NALM6 (cell line): ENCODE measurements around the gene FKBP14.

- PRO-cap = no peak
These were observed 6.5 kb upstream of the CREB5 start for GRCh38 chr7:28405889-28406175.

DNA sequence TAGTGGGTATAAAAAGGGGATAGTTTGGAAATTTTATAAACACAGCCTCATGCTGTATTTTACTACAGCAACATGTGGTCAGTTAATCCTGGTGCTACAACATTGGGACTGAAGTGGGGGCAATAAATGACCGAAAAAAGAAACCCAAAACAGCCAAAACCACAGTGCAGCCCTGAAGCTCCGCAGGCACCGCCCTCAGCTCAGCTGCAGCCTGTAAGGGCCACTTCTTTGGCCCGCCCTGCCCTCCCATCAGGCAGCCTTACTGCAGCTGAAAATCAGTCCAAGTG lies 104.0 kb downstream of the CREB5 start:
- PRO-cap = no peak

DNA sequence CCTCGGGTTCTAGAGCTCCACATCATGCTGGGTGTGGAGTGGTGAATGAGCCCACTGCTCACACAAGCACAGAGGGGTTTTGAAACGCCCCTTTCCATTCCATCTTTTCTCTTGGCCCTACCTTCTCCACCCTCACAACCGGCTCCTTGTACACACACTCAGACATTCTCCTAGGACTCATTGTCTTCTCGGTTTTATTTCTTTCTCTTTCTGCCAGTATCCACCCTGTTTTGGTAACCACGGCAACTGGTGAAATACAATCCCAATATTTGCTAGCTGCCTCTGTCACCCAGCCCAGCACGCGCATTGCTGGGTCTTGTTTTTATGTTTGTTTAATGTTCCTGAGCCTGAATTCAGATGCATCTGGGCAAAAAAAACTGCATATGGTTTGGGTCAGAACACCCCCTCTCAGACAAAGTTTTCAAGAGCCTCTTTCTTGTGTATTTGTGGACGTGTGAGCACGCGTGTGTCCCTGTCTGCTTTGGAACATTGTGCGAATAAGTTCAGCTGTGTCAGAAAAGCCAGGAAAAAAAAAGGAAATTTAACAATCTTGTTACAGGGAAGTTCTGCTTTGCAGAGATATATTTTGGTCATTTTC lies 226.0 kb downstream of the TRIL start:
- PRO-cap = no peak

DNA sequence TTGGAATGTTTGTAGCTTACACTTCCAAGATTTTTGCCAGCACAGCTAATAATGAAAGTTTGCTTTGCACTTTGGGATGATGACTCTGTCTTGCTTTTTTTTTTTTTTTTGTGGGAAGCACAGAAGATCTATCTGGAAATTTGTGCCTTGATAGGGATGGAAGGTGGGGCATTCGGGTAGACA lies 225.6 kb downstream of the TRIL start:
- PRO-cap = no peak

GRCh38 chr7:28957029-28957409 lies 1.1 kb downstream of the TRIL start:
- PRO-cap = no peak

GRCh38 chr7:29091096-29091571 lies 55.2 kb downstream of the CPVL start:
- PRO-cap = no peak

DNA sequence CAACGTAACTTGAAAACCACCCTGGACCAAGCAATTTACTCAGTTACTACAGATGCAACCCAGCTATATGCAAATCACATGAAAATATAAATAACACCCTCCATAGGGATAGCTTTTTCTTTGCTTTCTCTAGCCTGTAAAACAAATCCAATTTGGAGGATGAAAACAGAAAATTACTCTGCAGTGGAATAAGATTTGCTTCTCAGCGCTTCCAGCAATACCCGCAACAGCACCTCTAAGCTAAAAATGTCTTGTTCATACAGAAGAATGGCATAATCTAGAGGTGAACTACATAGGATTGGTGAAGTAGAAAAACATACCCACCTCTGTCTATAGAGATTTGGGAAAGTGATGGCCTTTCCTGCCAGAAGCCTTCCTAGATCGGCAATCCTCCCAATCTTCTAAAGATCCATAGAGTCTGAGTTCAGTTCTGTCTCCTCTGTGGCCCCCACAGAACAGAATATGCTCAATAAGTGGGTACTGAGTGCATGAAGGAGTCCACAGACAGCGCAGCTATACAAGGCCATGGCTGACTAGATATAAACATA lies 34.5 kb downstream of the CPVL start:
- PRO-cap = no peak

DNA sequence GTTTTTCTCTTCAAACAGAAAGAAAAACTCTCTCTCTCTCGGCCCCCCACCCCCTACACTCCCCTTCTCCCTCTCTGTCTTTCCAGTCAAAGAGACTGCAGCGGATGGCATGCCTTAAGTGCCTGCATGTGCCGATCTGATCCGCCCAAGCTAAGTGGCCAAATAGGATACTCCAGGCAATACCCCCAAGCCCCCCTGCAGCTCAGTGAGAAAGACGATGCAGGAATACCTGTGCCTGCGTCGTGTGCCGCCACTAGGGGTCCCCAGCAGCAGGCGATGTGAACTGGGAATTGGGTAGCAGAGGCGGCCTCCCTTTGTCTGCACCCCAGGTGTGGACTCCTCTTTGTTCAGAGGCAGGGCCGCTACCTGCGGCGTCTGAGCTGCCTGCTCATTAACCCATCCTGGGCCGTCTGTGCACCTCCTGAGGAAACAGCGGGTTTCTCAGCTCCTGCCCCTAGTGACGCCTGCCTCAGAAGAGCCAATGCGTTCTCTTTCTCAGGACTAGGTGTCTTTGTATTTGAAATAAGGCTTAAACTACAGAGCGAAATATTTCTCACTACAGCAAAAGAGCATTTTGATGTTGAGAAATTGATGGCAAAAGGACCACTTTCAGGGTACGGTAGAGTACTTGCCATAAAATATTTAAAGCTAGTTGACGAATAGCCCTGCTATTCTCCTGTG lies 4.8 kb upstream of the CHN2 start:
- PRO-cap = no peak

GRCh38 chr7:29190321-29190835 lies 4.2 kb upstream of the CHN2 start:
- PRO-cap = no peak

- PRO-cap = no peak
These were observed 142.6 kb downstream of the CHN2 start for GRCh38 chr7:29337175-29337536.

DNA sequence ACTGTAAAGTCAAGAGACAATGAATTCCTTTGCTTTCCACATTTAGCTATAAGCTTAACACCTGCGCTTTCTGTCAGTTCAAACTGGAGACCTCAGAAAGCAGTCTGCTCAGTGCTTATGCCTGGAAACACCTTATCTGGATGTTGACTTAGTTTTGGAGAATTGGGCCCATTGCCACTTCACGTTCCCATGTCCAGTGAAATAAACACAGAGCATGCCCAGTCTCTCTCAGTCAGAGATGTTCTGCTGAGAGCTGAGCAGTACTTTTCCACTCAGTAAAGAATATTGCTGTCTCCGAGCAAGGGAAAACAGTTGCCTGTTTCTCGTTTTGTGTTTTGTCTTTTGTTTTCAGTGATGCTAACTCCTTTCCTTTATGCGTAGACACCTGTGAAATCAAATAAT lies 83.2 kb upstream of the PRR15 start:
- PRO-cap = no peak

DNA sequence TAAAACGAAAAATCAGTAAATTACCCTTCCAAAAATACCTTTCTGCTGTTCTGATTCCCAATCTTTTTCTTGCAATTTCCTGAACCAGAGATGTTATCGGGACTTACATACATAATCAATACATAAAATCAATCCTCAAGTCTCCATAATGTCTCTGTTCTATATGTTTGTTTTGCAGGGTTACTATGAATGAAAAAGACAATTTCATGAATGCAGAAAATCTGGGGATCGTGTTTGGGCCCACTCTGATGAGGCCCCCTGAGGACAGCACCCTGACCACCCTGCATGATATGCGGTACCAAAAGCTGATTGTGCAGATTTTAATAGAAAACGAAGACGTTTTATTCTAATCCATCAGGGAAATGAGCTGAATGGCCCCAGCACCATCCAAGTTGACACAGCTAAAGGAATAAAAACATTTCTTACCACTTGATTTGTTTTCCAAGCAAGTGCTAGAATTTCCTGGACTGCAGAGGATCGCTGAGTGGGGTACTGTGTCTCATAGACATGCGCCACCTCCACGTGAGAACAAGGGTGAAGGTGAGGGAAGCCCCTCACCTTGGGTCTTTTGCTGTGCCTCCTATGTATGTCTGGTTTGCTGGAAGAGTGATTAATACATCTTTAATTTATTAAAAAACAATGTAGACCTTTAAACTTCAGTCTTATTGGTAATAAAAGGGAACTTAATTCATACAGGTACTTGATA lies 51.1 kb upstream of the PRR15 start:
- PRO-cap = no peak

- PRO-cap = no peak
These were observed 60.4 kb downstream of the WIPF3 start for GRCh38 chr7:29866534-29867337.

GRCh38 chr7:30026273-30027089 lies at the start of gene FKBP14:
Gene FKBP14 (minus strand): TSS chr7:30026702.
- PRO-cap = bidirectional peak, plus-strand start at chr7:30026897, minus-strand start at chr7:30026651

DNA sequence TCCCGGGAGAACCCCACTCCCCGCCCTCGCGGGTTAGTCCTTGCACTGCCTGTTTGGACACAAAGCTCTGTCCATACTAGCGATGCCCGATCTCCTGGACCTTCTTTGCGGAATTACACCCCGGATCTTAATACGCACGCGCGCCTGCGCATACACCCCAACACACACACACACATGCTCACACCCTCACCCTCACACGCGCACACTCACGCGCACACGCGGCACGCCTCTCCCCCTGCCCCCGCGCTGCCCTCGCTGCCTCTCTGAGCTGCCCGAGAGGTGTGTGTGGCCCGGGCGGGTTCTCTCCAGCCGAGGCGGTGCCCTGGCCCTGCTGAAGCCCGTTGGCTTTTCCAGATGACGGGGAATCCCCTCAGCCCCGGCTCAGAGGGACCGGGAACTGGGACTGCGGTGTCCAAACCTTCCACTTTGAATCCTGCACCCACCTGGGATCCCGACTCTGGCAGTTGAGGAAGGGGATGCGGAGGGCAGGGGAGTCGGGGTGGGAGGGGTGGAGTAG lies 1.1 kb downstream of the MTURN start:
- PRO-cap = no peak

- PRO-cap = no peak
These were observed 8.0 kb downstream of the MTURN start for GRCh38 chr7:30142664-30143357.

GRCh38 chr7:30157629-30158269 lies 23.0 kb downstream of the MTURN start:
- PRO-cap = no peak

GRCh38 chr7:30162638-30163221 lies 27.9 kb downstream of the MTURN start:
- PRO-cap = bidirectional peak, plus-strand start at chr7:30162861, minus-strand start at chr7:30162885

DNA sequence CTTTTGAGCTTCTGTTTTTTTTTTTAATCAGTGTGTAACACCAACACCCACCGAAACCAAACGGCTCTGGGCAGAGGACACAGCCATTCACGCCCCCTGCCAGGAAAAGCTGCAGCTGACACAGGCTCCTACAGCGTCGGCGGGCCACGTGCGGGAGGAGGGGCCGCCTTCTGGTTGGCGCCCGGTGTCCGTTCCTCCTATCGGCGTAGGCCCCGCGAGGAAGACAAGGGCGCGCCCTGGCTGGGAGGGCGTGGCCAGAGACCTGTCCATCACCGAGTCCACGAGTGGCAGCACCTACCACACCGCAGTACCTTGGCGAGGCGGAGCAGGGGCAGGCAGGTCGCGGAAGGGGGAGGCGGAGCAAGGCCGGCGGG lies 242 bp upstream of the ZNRF2 start:
- PRO-cap = bidirectional peak, plus-strand start outside the sequence, minus-strand start at position 79 of the sequence

- PRO-cap = no peak
These were observed 51.8 kb downstream of the ZNRF2 start for GRCh38 chr7:30336044-30336684.